ENCODE measurements around the genes MLLT1, MBD3L2 and ZNF557.

- PRO-cap = bidirectional peak, plus-strand start at chr19:6062598, minus-strand start at chr19:6062292
Measured at GRCh38 chr19:6062152-6062723, 48.1 kb downstream of the RFX2 start.

DNA sequence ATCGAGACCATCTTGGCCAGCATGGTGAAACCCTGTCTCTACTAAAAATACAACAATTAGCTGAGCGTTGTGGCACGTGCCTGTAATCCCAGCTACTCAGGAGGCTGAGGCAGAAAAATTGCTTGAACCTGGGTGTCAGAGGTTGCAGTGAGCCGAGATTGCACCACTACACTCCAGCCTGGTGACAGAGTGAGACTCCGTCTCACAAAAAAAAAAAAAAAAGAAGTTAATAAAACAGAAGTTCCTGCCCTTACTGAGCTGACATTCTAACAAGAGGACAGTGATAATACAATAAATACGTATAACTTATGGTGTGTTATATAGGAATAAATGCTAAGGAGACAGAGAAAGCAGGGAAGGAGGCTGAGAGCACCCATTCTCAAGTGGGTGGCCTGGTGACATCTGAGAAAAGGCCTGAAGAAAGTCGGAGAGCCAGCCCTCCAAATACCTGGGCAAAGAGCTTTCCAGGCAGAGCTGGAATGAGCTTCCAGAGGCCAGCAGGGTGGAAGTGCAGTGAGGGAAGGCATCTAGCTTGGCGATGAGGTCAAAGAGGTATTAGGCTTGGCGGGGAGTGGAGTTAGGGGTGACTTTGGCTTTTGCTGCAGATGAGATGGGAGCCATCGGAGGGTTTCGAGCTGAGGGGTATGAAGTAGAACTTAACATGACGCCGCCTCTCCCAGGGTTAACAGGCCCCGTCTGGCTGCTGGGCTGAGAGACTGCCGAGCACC is 5.2 kb downstream of the RFX2 start:
- PRO-cap = no peak

DNA sequence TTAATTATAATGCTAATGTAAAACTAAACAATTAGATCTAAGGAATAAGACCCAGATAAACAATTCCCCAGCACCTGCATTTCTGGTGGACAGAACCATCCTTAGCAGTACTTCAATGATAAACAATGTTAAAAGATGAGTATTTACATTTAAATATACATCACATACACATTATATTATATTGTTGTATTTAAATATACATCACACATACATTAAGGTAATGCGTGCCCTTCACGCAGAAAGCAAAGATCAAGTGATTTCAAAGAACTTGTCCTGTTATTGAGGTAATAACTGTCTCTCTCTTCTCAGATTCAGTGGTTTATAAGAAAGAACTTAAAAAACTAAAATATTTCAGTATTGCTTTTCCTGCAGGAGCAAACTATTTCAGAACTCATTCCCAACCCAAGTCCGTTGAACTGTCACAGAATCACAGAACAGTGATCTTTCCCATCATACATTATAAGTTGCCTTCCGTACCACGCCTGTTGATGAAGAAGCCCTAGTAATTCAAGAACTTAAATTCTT is 2.5 kb downstream of the RFX2 start:
- PRO-cap = no peak

DNA sequence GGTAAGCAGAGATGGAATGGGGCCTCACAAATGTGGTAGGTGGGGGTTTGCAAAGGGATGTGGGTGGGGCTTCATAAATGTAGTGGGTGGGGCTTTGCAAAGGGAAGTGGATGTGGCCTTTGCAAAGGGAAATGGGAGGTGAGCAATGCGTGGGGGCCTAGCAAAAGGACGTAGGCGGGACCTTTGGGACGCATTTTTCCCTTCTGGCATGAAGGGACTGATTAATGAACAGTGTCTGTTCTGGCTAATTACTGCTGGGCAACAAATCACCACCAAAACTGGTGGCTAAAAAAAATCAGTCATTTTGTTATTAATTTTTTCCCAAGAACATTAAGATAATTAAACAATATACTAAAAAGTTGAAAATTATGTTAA is 26.1 kb downstream of the ACSBG2 start:
- PRO-cap = no peak

DNA sequence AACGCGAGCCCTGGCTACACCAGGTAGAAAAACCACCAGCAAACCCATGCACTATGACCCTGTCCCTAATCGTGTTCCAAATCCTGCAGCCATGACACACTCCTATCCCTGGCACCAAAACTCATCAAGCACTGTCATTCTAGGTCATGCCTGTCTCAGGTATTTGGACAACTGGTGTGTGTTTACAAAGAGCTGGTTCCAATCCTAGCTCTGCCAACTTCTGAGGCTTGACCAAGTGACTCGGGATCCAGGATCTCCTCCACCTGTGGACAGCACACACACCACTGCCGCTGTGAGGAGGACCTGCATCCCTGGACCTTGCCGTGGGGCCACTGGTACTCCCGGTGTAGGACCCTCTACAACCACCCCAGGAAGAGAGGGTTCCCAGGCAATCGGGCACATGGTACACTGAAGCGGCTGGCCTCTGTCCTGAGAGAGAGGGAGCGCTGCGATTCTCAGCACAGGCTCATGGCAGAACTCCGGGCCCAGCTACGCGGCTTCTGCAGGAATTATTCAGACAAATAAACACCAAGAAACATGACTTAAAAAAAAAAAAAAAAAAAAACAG is 20.4 kb downstream of the MLLT1 start:
- PRO-cap = no peak

DNA sequence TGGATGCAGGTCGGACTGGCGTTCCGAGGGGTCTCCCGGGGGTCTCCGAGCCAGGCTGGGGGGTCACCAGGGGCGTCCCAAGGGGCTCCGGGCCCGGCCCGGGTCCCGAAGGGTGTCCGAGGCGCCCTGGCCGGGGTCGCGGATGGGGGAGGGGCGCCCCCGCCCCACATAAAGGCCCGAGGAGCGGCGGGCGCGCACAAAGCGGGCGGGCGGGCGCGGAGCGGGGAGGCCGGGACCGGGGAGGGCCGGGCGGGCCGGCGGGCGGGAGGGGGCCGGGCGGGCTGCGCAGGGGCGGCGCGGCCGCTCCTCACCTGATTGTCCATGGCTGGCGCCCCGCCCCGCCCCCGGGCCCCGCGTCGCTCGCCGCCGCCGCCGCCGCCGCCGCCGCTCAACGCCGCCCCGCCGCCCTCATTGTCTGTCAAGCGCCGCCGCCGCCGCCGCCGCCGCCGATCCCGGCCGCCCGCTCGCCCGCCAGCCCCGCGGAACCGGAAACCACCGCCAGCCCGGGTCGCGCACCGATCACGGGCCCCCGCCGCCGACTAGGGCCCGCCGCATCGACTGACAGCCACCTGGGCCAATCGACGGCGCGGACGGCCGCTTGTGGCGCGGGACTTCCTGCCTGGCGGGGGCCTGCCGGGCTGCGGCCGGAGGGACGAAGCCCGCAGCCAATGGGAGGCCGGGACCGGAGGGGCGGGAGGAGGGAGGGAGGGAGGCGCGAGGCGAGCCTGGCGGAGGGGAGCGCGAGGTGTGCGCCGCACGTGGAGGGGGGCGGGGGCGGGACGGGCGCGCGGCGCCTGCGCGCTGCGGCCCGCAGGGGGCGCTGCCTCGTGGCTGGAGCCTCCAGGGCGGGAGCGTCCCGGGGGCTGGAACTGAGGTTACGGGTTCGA is at the start of gene MLLT1:
Gene MLLT1 (minus strand): TSS at position 514 of the 887 bp plus-strand sequence.
- PRO-cap = unidirectional peak, minus-strand start at position 487 of the sequence; unidirectional peak, minus-strand start at position 541 of the sequence

DNA sequence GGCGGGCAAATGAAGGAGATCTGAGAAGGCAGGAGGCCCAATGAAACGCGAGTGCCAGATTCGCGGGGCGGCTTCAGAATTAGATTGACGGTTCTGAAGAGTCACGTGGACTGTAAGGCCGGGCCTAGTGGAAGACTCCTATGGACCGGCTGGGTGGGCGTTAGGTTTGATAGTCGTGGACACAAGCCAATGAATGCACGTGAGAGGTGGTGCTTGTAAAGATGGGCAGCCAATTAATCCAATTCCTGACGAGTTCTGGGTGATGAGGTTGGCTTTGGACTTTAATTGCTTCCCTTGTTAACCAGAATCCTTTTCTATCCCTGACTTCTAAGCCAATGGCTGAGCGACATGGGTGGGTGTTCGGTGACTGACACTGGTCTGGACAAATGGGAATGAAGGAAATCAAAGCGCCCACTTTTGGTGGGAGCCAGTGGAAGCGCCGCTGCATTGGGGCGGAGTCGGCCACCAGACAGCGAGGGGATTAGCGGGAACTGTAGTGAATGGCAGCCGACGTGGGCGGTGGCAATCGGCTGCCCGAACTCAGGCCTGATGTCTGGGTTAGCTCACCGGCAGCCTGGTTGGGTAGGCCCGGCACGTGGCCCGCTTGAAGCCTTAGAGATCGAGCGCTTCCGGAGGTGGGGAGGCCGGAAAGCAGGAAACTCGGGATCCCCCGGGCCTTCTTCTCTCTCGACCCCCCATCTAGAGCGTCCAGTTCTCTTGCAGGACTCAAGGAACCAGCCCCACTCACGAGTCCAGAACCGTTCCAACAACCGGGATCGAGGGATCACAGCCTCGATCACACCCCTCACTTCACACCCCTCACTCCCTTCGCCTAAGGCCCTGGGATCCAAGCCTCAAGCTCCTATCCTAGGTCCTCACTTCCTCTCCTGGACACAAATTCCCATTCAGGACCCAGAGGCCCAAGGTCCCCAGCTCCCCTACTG is 699 bp upstream of the KHSRP start:
- PRO-cap = no peak

- PRO-cap = no peak
Measured at GRCh38 chr19:6441039-6441753, 7.6 kb upstream of the SLC25A41 start.

- PRO-cap = no peak
Measured at GRCh38 chr19:6470170-6470406, 6.0 kb downstream of the CRB3 start.

DNA sequence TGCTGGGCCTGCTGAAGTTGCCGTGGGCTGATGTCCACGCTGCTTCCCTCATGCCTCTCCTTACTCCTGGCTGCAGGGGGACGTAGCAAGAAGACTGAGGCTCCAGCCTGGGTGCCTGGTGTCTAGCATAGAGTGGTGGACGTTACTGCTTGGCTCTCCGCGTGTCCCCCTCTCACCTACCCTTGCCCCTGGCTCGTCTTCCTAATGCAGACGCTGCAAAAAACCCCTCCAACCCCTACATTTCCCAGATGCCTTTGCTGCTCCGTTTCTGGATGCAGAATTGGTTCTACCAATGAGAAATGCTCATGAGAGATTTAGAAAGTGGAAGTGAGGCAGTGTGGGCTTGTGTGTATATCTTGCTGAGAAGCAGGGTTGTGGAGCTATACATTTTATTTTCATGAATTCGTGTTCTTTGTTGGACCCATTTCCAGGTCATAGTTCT is 7.8 kb upstream of the DENND1C start:
- PRO-cap = no peak

DNA sequence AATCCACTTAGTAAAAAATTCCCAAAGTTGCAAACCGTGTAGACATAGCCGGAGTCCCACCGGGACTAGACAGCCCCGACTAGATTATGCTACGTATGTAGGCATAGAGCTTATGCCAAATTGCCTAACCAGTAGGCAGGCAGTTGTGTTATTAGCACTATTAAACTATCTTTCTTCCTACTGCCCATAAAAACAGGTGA is 9.7 kb upstream of the CD70 start:
- PRO-cap = no peak

DNA sequence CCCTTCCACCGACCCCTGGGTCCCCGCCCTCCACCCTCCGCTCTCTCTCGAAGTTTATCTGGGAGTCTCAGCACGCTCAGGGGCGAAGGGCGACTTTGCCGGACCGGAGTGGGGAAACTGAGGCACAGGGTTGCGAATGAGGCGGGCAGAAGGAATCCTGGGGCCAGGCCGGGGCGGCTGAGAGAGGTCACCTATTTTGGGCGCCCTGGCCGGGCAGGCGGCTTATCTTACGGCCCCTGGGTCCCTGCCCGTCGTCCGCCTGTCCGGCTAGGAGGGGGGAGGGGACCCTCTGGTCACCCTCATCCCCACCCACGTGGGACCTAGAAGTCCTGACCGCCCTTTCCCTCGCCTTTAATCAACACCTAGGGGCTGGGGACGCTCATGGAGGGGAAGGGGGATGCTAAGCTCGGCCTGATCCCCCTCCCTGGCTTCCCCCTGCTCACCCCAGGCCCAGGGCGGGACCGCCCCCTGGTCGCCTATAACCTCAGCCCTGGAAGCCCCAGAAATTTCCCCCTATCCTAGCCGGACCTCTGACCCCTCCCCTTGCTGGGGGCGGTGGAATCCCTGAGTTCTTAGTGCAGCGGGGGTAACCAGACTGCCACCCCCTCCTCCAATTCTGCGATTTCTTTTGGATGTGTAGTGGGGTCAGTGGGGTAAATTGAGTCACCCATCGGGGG is 540 bp downstream of the TRIP10 start:
- PRO-cap = no peak

DNA sequence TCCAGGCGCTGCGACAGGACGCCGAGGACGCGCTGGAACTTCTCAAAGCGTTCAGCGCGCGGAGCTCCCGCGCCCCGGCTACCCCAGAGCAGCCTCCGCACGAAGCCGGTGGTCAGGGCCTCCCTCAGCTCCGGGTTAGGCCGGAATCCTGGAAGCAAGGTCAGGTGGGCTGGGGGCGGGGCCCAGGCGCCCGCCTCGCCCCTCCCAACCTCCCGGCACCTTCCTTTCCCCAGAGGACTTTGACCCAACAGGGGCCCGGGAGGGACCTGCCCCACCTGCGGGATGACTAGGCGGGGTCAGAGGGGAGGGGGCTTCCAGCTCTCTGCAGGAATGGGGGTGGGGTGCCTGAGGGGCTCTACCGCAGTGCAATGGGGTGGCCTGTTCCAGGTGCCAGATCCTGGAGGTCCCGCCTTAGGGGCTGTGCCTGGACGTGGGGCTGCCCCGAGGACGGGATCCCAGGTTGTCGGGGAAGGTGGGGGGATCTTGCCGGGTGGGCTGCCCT is 13.2 kb downstream of the TRIP10 start:
- PRO-cap = bidirectional peak, plus-strand start at position 250 of the sequence, minus-strand start at position 137 of the sequence

GRCh38 chr19:7048981-7049520 is at the start of gene MBD3L2:
MBD3L2 (plus strand) TSS chr19:7049321.
- PRO-cap = no peak

DNA sequence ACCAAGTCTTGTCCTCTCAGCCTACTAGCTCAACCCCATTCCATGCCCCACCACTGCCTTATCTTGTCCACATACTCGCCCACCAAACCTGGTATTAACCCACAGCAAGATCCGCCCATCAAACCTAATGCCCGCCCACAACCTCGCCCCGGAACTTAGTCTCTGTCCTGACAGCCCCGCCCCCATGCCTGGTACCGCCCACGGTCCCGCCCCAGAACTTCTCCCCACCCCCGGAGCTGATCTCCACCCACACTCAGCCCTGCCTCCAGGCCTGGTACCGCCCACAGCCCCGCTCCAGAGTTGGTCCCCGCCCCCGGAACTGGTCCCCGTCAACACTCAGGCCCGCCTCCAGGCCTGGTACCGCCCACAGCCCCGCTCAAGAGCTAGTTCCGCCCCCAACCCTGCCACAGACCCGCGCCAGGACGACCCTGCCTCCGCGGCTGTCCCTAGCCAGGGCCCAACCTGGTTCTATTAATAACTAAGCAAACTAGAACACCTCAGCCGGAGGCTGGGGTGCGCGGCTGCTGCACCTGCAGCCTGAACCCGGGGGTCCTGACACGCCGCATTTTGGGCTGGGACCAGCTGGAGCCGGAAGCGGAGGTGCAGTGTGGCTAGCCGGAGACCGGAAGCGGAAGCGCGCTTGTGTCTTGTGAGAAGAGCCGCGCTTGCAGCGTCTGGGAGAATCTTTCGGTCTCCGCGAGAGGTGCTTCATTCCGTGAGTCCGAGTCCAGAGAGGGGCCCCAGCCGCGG is at the start of gene ZNF557:
Gene ZNF557 (plus strand): TSS at position 645 of the 750 bp plus-strand sequence.
- PRO-cap = unidirectional peak, plus-strand start at position 386 of the sequence; bidirectional peak, plus-strand start at position 618 of the sequence, minus-strand start at position 623 of the sequence

DNA sequence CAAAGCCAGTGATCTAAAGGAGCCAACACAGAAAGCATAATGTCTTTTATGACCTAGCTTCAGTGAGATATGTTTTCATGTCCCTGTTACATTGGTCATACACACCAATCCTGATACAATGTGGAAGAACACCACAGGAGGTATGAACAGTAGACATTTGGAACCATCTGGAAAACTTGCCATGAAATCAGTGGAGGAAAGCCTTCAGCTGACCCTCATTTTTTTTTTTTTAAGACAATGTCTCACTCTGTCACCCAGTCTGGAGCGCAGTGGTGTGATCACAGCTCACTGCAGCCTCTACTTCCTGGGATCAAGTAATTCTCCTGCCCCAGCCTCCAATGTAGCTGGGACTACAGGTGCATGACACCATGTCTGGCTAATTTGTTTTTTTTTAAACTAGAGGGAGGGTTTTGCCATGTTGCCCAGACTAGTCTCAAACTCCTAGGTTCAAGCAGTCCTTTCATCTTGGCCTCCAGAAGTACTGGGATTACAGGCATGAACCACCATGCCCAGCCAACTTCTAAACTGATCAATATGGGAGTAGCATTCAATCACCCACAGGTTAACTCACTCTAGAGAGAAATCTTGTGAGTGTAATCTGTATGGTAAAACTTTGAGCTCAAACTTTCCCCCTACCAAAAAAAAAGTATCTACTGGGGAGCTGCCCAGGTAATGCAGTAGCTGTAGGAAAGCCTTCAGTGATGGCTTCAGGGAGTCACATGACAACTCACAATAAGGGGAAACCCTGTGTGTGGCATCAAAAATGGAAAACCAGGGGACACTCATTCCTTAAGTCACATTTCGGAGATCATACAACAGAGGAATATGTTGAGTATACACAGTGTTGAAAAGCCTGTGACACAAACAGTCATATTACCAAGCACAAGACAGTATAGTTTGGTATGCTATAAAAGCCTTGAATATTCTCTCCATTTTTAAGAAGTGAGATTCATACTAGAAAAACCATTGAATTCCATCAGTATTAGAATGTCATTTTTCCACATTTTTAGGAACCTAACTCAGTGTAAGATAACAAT is 15.0 kb downstream of the ZNF557 start:
- PRO-cap = no peak

- PRO-cap = no peak
Measured at GRCh38 chr19:7142762-7143411, 73.4 kb downstream of the ZNF557 start.

DNA sequence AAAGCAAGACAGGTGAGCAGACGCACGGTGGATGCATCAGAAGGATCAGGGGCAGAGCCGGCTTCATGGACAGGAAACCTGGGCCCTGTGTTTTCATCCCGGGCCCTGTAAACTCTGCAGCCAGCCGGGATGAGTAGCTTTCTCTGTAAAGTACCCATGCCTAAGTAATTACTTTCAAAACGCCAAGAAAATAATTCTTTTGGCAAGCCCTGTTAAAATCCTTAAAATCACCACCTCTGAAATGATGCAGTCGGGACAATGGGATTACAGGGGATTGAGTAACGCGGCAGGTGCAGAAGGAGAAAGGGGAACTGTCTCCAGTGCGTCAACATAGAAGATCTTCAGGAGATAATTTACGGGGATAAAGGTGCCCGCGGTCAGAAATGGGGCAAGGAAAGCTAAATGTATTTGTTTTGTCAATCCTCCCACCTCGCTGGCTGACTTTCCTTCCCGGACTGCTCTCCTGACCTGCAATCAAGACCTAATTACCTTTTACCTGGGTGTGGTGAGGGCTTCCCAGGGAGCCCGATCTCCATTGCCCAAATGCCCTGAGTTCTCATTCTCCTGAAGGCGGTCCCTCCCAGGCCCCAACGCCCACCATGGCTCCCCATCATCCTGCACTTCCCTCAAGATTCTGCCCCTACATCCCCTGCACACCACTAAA is 26.2 kb downstream of the INSR start:
- PRO-cap = no peak

- PRO-cap = no peak
Measured at GRCh38 chr19:7333666-7334268, 15.0 kb upstream of the ARHGEF18 start.

- PRO-cap = no peak
Measured at GRCh38 chr19:7428560-7429340, 60.1 kb downstream of the PEX11G start.